ENCODE results near the genes RSU1 and TRDMT1.

GRCh38 chr10:16788177-16788657 is 29.0 kb downstream of the RSU1 start:
- PRO-cap, result no peak
- RRBS, result no CpG with 5 or more reads among the region's 10 CpGs

DNA sequence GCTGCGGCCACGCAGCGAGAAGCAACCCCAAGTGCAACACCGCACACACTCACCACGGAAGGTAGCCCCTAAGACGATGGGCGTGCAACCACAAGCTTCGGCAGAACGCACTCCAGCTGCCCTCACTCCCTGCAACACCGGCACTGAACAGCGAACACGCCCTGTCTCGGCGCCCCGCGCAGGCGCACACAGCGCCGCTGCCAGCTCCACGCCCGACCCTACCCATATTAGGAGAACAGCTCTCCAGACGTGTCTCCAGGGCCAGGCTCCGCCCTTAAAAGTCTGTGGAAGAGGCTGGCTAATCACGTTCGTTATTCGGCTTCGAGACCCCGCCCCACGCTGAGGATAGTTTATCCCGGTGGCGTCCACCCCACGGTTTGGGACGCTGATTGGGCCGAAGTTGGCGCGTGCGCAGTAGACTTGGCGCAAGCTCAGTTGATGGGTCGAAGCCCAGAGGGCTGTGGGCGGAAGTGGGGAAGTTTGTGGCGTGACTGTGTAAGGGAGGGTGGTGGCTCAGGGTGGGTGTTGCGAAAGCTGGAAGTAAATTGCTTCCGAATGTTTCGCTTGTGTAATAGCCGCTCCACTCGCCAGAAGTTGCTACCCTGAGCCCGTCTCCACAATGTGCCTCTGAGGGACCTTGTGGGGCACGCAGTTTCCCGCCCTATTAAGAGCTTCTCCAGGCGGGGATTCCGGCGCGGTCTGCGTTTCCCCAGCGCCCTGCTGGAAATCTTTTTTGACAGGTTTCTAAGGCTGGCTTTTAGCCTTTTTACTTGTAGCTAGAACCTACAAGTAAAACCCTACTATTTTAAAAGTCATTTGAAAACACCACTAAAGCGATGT is at the start of gene RSU1:
Gene RSU1, minus strand, starts transcription at position 163 of the 840 bp plus-strand sequence.
- PRO-cap, result bidirectional peak, plus-strand start at position 590 of the sequence, minus-strand start at position 139 of the sequence
- RRBS, result no CpG with 5 or more reads among the region's 56 CpGs

DNA sequence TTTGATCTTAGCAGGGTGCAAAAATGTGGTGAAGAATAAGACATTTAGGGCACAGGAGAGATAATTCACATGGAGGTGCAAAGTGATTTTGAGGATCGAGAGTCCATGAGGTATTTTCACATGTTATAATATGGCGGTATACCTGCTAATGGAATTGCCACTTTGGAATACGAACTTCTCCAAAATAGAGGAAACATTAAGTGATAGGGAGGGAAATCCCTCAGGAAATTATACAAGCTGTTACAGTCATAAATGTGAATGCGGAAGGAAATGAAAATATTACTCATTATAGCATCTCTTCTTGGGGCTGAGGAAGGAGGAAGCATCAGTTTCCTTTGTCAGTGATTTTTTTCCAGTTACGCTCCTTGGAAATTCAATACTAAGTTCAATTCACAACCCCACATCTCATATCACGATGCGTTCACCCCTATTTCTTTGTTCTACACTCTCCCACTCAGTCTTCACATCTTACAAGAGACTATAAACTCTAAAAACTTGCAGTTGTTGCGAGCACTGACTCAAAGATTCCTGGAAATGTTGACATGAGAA is 149.7 kb upstream of the RSU1 start:
- PRO-cap, result no peak
- RRBS, result no CpG with 5 or more reads among the region's 8 CpGs

- PRO-cap, result no peak
- RRBS, result no CpG with 5 or more reads among the region's 7 CpGs
Measured at GRCh38 chr10:16999372-17000383, 129.9 kb downstream of the CUBN start.

GRCh38 chr10:17000999-17001745 is 128.4 kb downstream of the CUBN start:
- PRO-cap, result no peak
- RRBS, result no CpG with 5 or more reads among the region's 17 CpGs

- PRO-cap, result no peak
- RRBS, result no CpG with 5 or more reads among the region's 4 CpGs
Measured at GRCh38 chr10:17028721-17029197, 100.9 kb downstream of the CUBN start.

GRCh38 chr10:17200823-17201867 is at the start of gene TRDMT1:
TSS of gene TRDMT1 (minus strand) at chr10:17201672.
- PRO-cap, result bidirectional peak, plus-strand start at chr10:17200988, minus-strand start at chr10:17200969; bidirectional peak, plus-strand start at chr10:17201521, minus-strand start at chr10:17201380
- RRBS, result no CpG with 5 or more reads among the region's 62 CpGs

DNA sequence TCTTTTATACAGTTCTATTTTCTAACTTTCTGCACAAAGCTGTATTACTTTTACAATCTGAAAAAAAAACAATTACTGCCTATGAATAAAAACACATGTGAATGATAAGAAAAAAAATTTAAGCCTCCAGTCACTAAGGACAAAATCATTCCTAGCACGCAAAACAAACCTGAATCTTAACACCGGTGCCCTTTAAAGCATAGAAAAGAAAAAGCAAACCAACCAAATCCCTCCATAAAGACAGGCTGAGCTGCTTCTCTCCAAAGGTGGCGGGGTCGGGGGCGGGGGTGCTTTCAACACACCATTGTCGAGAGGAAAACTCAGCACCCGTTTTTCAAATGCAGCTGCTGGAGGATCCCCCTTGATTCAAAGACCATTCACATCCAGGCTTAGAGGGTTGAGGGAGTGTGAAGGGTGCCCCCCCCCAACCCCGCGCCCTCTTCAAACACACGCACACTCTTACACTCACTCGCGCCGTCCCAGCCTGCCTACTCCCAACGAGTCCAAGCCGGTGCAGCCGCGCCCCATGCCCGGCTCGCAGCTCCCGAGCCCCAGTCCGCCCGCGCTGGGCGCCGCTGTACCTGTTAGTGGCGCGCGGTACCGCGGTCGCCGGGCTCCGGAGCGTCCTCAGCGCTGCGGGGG is 1.3 kb downstream of the ST8SIA6 start:
- PRO-cap, result unidirectional peak, plus-strand start at position 554 of the sequence
- RRBS, result under 1% methylated on average over 17 of the region's 36 CpGs

- PRO-cap, result no peak
- RRBS, result no CpG with 5 or more reads among the region's 7 CpGs
Measured at GRCh38 chr10:17506282-17506954, 52.0 kb upstream of the ST8SIA6 start.

GRCh38 chr10:17730513-17731224 is 21.3 kb upstream of the TMEM236 start:
- PRO-cap, result no peak
- RRBS, result no CpG with 5 or more reads among the region's 9 CpGs

DNA sequence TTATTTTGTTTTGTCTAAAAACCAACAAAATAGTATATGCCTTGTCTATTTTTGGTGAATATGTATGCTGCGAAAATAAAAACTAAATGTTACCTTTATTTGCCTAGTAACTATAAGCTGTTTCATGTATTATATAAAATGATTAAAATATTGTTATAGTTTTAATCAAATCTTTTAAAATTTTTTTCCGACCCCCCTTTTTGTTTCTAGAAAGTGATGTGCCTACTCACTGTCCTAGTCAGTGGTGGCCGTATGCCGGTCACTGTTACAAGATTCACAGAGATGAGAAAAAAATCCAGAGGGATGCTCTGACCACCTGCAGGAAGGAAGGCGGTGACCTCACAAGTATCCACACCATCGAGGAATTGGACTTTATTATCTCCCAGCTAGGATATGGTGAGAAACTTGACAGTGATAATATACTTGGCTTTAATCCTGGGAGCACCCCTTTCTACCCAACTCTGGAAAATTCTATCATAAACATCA is 40.3 kb downstream of the MRC1 start:
- PRO-cap, result no peak
- RRBS, result no CpG with 5 or more reads among the region's 6 CpGs

DNA sequence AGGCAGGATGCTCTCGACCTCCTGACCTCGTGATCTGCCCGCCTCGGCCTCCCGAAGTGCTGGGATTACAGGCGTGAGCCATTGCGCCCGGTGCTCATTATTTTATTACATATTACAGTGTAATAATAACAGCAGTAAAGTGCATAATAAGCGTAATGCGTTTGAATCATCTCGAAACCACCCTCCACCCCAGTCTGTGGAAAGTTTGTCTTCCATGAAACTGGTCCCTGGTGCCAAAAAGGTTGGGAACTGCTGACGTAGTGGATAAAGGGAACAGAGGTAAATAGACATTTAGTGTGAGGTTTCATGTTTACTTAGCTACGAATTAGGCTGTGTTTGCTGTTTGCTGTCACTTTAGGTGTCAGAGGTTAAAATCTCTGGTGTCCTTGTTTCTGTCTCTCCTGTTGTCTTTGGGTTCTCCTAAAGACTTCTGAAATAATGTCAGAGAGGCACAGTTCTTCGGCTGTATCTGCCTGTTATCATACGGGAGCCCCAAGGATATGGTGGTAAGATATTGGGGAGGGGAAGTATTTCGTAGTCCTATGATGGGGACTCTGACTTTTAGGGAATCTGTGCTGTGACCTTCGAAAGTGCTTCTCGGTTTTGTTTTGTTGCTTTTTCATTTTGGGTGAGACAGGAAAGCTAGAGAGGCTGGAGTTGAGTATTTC is 60.2 kb upstream of the SLC39A12 start:
- PRO-cap, result no peak
- RRBS, result no CpG with 5 or more reads among the region's 18 CpGs

DNA sequence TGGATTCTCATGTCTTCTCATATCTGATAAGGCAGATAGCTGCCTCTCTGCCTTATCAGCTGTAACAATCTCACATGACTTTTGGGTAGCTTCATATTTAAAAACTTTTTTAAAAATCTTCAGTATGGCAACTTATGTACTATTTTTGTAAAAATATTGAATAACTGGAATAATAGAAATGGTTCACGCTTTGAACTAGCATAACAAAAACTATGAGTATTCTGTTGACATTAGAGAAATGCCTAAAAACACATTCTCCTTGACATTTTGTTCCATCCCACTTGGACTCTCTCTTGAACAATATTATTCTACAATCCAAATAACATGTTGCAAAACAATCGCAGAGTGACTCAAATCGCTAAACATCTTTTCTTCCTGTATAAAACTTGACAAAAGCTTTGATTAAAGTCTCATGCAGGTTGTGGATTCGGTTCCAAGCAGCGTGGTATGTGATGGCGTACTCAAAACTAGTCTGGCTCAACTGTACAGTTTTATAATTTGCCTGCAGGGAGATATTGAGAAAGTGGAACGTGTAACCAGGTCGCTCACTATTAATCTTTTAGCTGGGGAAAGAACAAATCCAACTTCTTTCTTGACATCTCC is 99.8 kb downstream of the CACNB2 start:
- PRO-cap, result no peak
- RRBS, result no CpG with 5 or more reads among the region's 8 CpGs

DNA sequence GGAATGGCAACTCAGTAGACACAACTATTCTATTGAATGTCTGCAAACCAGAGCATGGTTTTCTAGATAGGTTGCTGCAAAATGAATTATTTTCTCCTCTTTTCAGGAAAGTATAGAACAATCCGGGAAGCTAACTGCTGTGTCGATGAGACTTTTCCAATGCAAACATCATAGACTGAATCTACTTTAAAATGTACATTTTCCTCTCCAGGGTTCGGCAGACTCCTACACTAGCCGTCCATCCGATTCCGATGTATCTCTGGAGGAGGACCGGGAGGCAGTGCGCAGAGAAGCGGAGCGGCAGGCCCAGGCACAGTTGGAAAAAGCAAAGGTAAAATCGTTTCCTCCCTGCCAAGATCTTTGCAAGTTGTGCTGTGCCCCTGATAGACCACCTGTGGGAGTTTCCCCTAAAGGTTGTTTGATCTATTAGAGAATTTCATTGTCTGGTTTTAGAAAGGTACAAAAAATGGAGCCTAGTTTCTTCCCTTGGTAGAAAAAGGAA is 249.6 kb downstream of the NSUN6 start:
- PRO-cap, result no peak
- RRBS, result no CpG with 5 or more reads among the region's 11 CpGs

- PRO-cap, result no peak
- RRBS, result no CpG with 5 or more reads among the region's 4 CpGs
Measured at GRCh38 chr10:18519360-18520241, 131.8 kb downstream of the NSUN6 start.

GRCh38 chr10:18610083-18611019 is 41.0 kb downstream of the NSUN6 start:
- PRO-cap, result no peak
- RRBS, result no CpG with 5 or more reads among the region's 11 CpGs

GRCh38 chr10:18659881-18660532 is 776 bp downstream of the ARL5B start:
- PRO-cap, result no peak
- RRBS, result no CpG with 5 or more reads among the region's 21 CpGs

DNA sequence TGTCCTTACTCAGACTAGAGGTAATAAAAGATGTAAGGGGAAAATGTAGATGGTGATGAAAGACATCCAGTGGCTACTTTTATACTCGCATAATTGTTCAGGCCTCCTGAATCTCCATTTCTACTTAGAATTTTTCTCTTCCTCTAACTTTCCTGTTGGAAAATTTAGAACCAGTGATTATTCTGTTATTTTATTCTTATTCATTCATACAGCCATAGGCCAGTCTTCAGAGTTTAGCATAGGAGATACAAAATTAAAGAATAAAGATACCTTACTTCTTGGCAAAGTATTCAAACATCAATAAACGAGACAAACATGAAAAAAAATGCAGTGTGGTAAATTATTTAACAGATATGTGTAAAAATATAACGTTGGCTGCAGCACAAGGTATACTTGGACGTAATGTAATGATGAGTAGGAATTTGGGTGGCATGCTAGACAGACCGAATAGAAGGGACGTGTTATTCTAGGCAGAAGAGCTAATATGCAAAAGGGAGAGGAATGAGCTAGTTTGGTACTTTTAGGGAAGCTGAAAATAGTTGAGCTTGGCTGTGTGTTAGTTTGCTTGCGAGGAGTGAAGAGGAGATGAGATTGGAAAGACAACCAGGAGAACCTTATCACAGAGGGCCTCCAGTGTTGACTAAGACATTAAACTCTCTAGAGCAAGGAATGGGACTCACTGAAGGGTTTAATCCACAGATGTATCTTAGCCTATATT is 2.3 kb downstream of the ARL5B start:
- PRO-cap, result no peak
- RRBS, result no CpG with 5 or more reads among the region's 7 CpGs

DNA sequence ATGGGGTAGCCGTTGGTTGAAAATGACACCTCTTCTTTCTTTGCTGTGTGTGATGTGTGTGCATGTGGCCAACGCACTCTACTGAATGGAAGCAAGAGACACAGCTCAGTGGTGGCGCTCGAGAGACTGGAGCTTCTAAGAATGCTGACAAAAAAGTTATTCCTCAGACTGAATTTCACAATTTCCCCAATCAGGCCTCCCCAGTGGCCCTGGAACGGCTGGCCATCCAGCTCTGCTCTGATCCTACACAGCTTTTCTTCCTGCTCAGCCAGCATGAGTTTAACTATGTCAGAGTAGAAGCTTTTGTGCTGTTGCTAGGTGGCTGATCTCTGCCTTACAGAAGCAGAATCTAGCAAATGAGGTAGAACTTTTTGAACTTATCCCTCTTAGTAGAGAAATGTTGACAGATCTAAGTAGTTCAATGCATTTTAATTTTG is 186.6 kb upstream of the PLXDC2 start:
- PRO-cap, result no peak
- RRBS, result no CpG with 5 or more reads among the region's 5 CpGs

DNA sequence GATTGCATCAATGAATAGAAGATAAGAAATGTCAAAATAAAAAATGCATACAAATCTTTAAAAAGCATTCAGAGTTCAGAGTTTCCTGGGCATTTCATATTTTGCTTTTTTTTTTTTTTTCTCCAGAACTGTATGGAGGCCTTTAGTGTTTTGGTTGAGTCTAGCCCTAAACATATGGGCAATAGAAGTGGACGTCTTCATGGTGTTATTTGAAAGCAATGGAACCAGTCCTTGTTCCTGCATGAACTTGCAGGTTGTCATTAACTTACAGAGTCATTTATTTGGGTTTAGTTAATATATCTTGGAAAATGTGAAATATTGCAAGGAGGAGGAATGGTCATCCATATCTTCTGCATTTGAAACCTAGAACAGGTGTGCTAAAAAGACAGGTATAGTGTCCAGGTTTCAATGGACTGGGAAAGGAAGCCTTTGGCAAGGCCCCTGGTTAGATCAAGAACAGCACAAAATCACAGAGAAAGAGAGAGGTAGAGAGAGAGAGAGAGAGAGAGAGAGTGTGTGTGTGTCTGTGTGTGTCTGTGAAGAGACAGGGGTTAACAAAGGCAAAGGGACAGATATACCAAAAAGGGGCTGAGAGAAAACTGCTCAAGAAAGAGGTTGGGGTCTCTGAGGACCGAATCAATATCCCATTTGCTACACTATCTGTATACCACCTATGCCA is 17.8 kb downstream of the PLXDC2 start:
- PRO-cap, result no peak
- RRBS, result no CpG with 5 or more reads among the region's 2 CpGs